GM23248 (cell line): ENCODE measurements around a stretch of chr17.

GRCh38 chr17:64496230-64496457 lies 710 bp downstream of the POLG2 start:
- RAMPAGE, long total RNA = no peak

DNA sequence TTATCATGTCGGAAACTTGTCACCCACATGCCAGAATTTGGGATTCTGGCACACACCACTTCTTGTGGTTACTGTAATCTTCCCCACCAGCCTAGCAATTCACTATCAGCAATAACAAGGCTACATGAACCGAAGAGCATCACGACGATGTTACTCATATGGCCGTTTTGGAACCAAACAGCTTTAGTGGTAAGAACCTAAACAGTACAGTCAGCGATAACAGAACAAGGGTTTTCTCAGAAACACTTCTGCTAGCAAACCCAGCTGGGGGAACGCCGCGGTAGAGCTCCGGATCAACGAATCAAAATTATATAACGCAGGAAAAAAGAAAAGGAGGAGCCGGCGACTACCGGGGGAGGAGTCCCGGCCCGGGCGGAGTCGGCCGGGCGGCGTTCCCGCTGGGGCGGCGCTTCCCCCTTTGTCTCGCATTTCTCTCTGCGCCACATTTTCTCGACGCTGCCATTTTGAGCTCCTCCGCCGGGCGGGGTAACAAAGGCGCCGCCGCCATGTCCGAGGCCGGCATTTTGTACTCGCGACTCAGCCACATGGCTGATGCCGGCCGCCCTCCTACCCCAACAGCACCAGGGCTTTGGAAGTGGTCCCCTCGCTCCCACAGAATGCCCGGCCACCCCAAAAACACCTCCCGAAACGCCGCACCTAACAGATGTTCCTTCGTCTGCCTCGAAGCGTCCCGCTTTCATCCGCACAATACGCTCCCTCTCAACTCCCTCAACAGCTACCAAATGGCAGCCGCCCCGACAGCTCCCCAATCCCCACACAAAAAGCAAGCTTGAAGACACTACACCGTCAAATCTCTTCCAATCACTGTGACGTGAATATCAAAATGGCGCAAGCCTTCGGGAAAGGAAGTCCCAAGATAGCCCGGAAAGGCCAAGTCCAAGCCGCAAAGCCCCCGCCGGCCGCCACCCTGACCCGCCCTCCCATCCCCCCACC lies 723 bp downstream of the DDX5 start:
- RAMPAGE, long total RNA = no peak

- RAMPAGE, long total RNA = no peak
Measured at GRCh38 chr17:64534300-64535164, 27.8 kb downstream of the CEP95 start.

DNA sequence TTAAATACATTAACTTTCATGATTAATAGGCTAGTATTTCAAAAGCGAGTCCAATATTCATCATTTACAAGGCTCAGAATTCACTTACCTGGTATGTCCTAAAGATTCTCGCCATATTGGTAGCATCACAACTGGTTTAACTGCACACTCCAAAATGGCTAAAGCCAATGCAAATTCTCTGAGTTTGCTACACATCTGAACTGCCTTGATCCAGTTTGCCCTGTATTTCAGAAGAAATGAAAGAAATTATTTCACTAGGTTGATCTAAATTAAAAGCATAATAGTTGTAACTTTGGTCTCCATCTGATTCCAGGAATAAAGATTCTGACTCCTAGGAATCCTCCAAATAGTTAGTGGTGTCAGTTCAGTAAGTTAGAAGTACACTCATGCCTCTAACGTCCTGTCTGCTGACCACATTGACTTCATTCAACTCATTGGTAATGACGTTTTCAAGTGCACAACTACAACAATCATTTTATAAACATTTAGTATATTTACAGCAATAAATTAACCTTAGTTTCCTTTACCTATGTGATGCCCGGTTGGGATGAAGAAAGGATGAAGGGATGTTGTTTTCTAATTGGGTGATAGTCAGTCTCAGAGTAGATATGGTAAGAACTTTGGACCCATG lies 99.8 kb upstream of the SMURF2 start:
- RAMPAGE, long total RNA = no peak

DNA sequence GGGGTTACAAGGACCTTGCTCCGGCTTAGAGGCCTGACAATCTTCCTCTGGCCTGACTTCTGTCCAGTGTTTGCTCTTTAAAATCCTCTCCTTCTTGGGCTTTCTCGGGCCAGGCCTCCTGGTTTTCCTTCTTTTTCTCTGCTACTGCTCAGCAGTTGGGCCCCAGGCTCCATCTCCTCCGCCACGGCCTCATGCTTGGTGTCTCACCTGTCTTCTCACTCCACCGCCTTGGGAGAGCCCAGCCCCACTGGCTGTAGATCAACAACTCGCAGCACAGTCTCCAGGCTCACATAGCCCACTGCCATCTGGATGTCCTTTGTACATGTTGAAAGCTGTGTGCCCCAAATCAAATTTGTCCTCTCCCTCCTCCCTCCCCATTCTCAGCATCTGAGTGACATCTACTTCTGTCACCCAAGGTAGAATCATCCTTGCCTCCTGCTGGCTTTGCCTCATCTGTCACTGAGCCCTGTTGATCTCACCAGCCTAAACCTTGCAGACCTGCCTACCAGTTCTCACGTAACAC lies 103.1 kb upstream of the SMURF2 start:
- RAMPAGE, long total RNA = no peak

DNA sequence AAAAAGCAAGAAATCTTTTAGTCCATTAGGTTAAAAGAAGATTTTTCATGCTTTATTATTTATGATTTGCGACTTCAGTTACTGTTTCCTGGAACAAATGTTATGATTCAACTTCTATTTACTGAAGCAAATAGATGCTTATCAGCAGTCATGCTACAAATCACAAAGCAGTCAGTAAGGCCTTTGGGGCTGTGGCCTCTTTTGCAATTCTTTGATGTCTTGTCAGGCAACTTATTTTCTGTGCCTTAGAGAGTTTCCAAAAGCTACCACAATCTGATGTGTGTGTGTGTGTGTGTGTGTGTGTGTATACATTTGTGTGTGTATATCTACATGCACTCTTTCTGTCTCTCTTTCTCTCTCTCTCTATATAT lies 65.9 kb upstream of the LRRC37A3 start:
- RAMPAGE, long total RNA = no peak

GRCh38 chr17:64989113-64989383 lies 67.5 kb downstream of the GNA13 start:
- RAMPAGE, long total RNA = no peak

DNA sequence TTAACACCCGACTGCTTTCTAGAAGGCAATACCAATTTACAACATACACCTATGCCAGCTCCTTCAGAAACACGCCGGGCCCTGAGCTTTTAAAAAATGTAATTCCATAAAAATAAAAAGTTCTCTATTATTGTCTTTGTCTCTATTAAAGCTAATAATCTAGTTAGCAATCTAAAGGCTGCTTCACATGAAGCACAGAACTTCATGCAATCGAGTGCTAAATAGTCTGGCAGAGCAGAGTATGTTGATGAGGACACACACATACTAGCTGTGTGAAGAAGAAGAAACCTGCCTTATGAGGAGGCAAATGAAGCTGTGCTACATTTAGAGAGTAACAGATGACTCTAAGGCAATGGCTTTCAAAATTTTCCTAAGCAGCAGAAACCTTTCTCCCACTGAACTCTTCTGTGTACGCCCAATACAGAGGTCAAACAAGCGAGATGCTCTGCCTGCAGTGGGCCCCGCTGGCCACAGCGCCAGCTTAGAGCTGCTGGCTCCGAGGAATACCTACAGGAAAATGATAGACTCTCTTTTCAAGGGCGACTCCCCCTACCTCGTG lies 39.3 kb downstream of the GNA13 start:
- RAMPAGE, long total RNA = no peak

DNA sequence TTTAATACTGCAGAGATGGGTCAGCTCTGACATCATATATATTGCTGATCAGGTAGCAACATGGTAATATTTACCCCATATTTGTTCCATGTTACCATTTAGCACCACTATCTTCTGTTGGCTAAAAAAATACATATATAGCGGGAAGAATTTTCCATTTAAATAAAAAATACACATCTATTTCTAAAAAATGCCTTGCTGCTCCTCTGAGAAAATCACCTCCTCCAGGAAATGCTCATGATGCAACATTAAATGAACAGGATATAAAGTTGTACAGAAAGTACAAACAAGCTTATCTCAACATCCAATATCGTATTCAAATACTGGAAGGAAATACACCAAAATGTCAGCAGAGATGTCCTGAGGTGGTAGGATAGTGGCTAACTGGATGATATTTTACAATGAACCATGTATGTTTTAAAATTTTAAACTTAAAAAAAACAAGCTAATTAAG lies 21.4 kb downstream of the GNA13 start:
- RAMPAGE, long total RNA = no peak

- RAMPAGE, long total RNA = no peak
Measured at GRCh38 chr17:65799927-65800277, 238.5 kb upstream of the AXIN2 start.

DNA sequence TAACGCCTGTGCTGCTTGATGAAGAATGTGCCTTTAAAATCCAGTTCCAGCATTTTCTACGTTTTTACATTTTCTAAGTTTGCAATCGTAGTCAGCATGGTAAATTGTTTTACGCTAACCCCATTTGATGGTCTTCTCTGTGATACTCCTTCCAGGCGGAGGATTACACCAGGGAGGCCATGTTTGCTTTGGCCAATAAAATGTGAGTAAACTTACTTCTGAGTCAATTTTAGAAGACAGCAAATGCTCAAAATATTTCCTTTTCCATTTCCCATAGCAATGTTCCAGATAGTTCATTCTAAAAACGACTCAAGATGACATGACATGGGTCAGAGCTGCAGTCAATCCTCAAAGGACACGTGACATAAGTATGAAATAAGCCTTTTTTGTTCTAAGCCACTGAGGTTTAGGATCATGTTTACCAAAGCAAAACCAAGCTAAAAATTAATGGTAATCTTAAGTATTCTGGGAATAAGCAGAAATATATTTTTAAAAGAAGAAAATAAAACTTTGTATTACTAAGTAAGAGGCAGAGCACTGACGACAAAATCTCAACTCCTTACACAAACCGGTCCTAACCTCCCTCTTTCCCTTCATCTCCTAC lies 266.3 kb downstream of the CEP112 start:
- RAMPAGE, long total RNA = no peak

DNA sequence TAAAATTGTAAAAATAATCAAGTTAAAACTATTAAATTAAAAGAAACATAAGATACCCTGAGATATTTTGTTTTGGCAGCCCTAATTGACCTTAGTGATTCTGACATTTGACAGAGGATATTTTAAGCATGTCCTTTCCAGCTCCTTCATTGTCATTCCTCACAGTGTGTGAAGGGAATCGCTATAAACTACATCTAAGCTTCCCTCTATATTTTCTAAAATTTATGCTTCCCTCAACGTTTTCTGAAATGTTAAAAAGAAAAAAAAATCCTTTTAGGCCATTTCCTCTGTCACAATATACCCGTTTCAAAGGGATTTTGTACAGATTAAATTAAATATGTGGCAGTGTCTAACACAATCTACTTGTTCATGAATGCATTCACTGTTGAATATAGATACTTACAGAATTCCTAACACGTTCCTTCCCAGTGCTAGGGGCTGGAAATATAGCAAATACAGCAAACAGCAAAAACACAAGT lies 20.1 kb downstream of the CEP112 start:
- RAMPAGE, long total RNA = no peak

GRCh38 chr17:66227823-66228125 lies 1.4 kb downstream of the APOH start:
- RAMPAGE, long total RNA = no peak

GRCh38 chr17:66432973-66433616 lies 130.7 kb downstream of the PRKCA start:
- RAMPAGE, long total RNA = no peak

DNA sequence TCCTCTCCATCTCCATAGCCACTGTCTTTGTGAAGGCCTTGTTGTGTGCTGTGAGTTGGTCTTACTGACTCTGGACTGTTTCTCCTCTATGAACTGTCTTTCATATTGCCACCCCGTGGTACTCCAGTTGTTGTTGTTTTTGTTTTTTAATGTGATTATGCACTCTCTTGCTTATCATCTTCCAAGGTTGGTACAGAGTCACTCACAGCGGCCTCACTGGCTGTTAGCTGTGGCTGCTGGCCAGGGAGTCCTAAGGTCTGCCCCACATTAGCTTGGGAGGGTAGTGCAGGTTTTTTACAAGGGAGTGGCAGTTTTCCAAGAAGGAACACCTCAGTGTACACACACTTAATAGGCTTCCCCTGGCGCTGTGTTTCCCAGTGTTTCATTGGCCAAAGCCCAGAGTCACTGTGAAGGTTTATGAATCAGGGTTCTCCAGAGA lies 206.3 kb downstream of the PRKCA start:
- RAMPAGE, long total RNA = no peak

GRCh38 chr17:66533625-66534075 lies 231.2 kb downstream of the PRKCA start:
- RAMPAGE, long total RNA = no peak

DNA sequence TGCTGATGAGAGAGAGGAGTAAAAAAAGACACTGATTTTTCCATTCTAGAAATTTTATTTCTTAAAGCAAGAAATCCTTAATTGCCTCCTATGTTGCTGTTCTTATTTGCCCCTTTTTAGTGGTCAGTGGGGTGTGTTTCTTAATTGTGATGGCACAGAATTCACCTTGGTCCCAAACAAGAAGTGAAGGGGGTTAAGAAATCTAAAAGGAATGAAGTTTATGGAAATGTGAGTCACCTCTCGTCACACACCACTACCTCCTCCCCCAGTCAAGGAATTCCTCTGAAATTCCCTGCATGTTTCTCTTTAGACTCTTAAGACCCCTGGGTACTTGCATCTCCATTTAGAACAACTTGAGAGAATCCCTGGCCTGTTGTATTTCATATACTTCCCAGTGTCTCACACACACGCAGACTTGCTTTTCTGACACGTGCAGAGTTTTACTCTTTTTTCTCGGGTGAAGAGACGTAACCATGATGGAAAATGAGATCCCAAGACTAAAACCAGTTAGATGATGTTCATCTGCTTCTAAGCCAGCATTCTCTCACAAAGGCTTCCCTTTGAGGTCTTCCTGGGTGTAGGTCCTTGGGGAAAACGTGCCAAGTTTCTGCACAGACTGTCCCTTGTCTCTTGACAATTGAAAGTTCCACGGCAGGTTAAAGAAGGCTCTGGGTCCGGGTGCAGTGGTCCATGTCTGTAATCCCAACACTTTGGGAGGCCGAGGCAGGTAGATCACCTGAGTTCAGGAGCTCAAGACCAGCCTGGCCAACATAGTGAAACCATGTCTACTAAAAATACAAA lies 247.5 kb downstream of the PRKCA start:
- RAMPAGE, long total RNA = no peak

DNA sequence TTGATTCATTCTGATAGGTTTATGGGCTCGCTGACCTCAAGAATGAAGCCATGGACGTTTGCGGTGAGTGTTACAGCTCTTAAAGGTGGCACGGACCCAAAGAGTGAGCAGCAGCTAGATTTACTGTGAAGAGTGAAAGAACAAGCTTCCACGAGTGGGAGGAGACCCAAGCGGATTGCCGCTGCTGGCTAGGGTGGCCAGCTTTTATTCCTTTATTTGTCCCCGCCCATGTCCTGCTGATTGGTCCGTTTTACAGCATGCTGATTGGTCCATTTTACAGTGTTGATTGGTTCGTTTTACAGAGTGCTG lies 17.5 kb downstream of the CACNG4 start:
- RAMPAGE, long total RNA = no peak

DNA sequence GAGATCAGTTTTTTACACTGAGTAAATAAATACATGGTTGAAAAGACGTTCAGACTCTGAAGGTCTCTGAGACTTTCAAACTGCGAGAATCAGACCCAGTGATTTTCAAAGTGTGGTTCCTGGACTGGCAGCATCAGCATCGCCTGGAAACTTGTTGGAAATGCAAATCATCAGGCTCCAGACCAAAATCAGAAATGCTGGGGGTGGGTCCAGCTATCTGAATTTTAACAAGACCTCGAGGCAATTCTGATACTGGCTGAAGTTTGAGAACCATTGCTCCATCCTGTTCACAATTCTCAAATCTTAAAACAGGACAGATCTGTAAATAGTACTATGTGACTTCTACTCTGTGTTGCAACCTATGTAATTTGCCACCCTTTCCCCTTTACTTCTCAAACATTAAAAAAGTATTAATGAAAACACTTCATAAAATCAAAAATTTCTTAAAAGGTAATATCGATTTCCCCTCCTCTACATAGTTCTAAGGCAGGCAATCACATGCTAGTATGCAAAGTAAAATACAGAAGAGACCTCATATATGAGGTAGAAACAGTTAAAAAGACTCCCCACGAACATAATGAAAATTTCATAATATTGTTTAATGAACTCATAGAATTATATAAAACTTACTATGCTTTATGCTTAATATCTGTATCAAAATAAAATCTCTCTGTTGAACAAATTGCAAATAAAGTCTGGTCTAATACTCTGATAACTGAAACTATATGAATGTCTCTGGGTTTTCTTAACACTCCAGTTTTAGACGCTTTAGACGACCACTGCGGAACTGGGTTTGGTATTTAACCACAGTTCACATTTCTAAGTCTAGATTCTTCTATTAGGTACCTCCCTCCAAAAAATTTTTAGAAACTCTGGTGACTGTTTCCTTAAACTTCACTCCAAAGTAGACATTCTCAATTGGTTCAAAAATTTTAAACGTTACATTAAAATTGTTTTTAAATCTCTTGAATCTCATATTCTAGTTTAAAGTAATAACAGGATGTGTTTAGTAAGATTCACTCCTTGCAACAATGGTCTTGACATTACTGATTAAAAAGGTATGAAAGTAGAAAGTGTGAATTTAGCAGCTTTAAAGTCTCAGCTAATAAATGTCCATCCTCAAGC lies 28.8 kb downstream of the CACNG1 start:
- RAMPAGE, long total RNA = no peak

DNA sequence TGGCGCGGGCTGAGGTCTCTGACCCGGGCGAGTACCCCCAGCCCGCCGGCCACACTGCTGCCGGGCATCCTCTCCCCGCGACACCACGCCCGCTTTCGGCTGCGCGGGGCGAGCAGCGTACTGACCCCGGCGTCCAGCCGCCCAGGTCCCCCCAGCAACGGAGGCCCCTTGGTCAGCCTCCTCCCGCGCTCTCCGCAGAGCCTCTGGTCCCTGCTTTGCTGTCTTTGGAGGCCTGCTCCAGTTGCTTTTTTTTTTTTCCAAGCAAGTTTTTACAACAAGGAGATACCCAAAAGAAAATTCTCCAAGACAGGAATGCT lies 1.1 kb upstream of the HELZ start:
- RAMPAGE, long total RNA = no peak